HT-29 (cell line): ENCODE measurements around a stretch of chr9.

- RAMPAGE, long total RNA, result no peak
Measured at GRCh38 chr9:136085603-136086218, 9.4 kb downstream of the NACC2 start.

DNA sequence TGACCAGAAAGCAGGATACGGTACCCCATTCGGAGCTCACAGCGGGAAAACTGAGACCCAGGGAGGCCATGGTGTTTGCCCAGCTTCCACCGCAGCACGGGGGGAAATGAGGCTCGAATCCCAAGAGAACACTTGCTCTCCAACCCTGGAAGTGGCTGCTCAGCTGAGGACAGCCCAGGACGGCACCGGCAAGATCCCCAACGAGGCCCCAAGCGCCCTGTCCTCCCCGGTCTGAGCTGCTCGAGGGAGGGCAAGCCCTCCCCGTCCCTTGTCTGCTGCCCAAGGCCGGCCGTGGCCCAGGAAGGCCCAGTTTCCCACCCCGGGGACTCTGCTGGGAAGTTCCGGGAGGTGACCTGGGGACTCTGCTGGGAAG lies 7.5 kb downstream of the NACC2 start:
- RAMPAGE, long total RNA, result no peak

- RAMPAGE, long total RNA, result no peak
Measured at GRCh38 chr9:136115732-136116037, 3.0 kb downstream of the TMEM250 start.

DNA sequence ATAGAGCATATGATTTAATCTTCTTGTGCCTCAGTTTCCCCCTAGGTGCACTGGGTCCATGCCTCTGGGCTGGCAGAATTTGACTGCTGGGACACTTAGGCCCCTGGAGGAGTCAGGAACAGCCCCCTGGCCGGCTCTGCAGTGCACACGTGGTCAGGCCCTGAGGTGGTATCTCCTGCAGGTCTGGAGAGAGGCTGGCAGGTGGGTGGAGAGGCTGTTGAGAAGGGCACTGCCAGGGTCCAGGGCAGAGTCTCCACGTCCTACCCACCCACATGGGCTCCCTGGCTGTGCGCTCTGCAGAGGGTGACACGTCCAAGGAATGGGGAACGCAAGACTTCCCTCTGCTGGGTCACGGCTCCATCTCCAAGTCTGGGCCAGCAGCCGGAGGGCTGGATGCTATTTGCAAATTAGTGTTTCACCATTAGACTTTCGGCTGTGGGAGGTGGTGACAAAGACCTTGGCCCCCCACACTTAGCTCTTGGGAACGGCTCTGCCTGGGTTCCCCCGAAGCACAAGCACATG lies 25.5 kb upstream of the TMEM250 start:
- RAMPAGE, long total RNA, result no peak

DNA sequence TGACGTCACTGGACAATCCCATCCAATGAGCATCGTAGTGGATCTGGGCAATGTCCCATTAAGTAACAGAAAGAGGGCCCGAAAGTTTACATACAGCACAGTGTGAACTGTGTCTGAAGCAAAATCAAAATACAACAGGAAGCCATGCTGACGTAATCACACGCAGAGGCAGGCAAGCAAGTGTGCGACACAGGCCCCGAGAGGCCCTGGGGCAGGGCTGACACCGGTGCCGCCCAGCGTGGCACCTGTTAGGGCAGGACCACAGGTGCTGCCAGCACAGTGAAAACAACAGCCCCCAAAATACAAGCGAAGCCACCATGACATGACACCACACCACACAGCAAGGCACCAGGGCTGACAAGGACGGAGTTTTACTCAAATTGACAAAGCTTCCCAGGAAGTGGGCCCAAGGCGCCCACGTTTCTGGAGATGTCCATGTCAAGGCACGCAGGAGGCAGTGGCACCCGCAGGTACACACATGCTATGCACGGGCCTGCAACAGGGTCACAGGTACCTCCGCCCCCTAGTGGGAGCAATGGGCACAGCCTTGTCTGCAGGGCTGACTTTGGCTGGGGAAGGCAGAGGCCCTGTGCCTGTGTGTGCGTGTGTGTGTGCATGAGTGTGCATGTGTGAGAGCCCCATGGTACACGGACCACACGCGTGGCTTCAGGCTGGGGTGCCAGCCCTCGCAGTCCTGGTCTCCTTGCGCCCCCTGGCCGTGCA lies 19.7 kb downstream of the QSOX2 start:
- RAMPAGE, long total RNA, result no peak

DNA sequence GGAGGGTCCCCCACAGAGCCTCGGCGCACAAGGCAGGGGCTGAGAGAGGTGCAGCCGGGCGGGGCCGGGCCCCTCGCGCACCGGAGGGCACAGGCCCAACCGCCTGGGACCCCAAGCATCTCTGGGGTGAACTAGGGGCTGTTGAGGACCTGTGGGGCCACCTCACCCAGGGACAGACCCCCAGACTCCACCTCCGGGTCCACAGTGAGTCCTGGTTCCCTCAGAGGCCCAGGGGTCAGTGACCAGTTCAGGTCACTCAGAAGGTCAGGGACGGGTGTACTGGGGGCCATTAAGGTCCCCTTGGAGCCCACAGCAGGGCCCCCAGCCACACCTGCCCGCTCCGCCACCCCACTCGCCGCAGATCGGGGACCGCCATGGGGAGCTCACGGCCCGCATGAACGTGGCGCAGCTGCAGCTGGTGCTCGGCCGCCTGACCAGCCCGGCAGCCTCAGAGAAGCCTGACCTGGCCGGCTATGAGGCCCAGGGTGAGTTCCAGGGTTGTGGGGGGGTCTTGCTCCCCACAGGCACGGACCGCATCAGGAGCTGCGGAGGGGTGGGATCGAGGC lies 13.3 kb downstream of the GPSM1 start:
- RAMPAGE, long total RNA, result no peak

- RAMPAGE, long total RNA, result no peak
Measured at GRCh38 chr9:136344249-136344924, 17.0 kb downstream of the GPSM1 start.

DNA sequence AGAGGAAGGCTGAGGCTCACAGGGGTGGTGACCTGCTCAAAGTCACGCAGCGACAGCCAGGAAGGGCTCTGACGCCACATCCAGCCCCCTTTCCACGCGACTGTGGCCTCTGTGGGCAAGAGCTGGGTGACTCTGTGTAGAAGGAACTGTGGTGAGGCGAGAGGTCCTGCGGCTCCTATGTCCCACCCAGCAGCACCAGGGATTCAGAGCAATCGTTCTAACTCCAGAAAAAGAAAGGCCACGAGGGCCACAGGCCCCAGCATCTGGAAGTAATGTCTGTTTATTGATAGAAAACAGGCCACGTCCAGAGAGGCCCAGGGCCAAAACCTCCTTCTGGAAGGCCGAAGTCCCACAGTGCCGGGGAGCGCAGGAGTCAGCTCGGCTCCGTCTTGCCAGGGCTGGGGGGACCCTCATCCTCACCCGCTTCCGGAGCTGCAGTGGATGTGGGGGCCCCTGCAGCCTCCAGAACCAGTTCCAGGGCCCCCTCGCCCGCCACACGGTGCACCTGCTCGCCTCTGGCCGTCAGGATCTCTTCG lies 1.8 kb downstream of the DNLZ start:
- RAMPAGE, long total RNA, result no peak

- RAMPAGE, long total RNA, result no peak
Measured at GRCh38 chr9:136364273-136364959, 872 bp upstream of the DNLZ start.

DNA sequence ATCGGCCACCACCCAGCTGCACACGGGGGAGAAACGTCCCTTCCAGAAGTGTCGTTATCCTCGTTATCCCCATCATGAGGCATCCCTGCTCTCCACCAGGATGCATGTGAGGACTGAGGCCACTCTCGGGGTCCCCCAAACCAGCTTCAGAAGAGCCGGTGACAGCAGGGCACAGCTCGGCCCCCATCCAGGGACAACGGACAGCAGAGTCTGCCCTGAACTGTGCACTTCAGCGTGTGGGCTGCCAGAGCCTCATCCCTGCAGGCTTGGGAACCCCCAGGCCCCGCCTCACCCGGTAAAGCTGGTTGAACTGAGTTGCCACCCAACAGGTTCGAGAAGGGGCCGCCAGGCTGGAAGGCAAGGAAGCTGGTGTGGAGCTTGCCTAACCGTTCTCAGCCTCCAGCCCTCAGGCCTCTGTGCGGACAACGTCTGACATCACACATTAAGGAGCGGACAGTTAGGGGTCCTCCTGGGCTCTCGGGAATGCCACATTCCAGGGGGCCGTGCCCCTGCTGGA lies 742 bp upstream of the CARD9 start:
- RAMPAGE, long total RNA, result no peak

- RAMPAGE, long total RNA, result no peak
Measured at GRCh38 chr9:136481421-136481914, 1.4 kb downstream of the SEC16A start.

GRCh38 chr9:136485543-136486112 lies 2.8 kb upstream of the SEC16A start:
- RAMPAGE, long total RNA, result no peak

GRCh38 chr9:136517171-136517398 lies 28.8 kb downstream of the NOTCH1 start:
- RAMPAGE, long total RNA, result no peak

GRCh38 chr9:136531066-136532231 lies 14.4 kb downstream of the NOTCH1 start:
- RAMPAGE, long total RNA, result no peak

GRCh38 chr9:136533797-136534184 lies 12.1 kb downstream of the NOTCH1 start:
- RAMPAGE, long total RNA, result no peak

GRCh38 chr9:136564357-136565181 lies 18.7 kb upstream of the NOTCH1 start:
- RAMPAGE, long total RNA, result no peak

DNA sequence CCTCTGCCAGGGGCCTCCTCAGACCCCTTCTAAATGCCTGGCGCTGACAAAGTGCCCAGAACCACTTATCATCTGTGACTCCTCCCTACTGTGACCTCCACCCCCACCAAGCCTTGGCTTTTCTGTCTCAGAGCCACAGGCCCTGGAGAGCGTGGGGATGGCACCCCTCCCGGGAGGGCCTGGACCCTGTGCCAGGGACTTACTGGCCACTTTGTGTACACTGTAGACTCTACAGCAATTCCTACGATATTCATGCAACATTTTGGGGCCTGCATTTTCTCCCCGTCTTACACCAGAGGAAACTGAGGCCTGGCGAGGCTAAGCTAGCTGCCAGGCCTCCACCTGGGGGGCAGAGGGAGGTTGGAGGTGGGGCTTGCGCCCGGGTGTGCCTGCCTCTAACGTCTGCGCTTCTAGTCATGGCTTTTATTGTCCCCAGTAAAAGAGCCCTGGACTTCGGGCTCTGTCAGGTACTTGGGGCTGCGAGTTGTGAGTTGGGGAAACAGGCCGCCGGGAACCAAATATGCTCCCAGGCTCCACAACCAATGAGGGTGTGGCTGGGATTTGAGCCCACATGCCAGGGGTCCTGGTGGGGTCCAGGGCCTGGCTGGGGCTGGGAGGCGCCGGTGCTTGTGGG lies 57.2 kb upstream of the NOTCH1 start:
- RAMPAGE, long total RNA, result no peak

- RAMPAGE, long total RNA, result no peak
Measured at GRCh38 chr9:136619664-136620290, 42.9 kb upstream of the EGFL7 start.

DNA sequence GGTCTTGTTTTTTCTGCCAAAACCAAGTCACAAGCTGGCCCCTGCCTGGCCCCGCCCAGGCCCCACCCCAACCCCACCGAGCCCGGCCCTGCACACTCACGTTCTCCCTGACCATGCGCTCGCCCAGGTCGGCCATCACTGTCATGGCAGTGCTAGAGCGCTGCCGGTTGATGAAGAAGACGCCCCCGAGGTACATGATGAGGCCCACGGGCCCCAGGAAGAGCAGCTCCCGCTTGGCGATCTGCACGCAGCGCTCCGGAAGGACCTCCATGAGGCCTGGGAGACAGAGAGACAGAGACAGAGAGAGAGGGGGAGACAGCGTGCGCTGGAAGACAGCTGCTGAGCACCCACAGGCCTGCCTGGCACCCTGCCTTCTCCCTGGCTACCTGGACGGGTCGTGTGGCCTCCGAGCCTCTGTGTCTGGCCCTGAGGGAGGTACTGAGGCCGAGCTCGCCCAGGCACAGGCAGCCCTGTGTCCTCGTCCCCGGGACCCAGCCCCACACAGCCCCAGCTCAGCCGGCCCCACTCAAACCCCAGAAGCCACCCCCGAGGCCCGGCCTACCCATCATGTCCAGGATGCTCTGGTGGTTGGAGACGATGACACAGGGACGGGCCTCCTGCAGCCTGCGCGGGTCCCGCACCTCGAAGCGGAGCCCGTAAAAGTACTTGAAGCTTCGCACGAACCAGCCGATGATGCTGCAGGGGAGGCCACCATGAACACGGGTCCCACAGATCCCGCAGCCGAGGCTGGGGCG lies 10.2 kb downstream of the AGPAT2 start:
- RAMPAGE, long total RNA, result no peak

- RAMPAGE, long total RNA, result no peak
Measured at GRCh38 chr9:136685034-136685528, 2.2 kb downstream of the AGPAT2 start.